Hair follicle dermal papilla cell (primary cell): ENCODE measurements around a stretch of chr22.

GRCh38 chr22:41560042-41560678, 650 bp upstream of the CSDC2 start:
- CAGE, long polyA plus RNA, result no peak

DNA sequence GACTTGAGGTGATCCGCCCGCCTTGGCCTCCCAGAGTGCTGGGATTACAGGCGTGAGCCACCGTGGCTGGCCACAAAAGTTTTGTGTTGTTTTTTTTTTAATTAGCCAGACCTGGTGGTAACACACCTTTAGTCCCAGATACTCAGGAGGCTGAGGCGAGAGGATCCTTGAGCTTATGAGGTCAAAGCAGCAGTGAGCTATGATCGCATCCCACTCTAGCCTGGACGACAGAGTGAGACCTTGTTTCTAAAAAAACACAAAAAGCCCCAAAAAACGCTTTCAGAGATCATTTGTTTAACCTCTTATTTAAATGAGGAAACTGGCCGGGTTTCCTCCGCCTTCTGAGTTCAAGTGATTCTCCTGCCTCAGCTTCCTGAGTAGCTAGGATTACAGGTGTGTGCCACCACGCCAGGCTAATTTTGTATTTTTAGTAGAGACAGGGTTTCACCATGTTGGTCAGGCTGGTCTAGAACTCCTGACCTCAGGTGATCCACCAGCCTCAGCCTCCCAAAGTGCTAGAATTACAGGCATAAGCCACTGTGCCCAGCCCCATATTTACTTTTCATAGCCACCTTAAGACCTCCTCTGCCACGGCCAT, 47.1 kb upstream of the CCDC134 start:
- CAGE, long polyA plus RNA, result no peak

DNA sequence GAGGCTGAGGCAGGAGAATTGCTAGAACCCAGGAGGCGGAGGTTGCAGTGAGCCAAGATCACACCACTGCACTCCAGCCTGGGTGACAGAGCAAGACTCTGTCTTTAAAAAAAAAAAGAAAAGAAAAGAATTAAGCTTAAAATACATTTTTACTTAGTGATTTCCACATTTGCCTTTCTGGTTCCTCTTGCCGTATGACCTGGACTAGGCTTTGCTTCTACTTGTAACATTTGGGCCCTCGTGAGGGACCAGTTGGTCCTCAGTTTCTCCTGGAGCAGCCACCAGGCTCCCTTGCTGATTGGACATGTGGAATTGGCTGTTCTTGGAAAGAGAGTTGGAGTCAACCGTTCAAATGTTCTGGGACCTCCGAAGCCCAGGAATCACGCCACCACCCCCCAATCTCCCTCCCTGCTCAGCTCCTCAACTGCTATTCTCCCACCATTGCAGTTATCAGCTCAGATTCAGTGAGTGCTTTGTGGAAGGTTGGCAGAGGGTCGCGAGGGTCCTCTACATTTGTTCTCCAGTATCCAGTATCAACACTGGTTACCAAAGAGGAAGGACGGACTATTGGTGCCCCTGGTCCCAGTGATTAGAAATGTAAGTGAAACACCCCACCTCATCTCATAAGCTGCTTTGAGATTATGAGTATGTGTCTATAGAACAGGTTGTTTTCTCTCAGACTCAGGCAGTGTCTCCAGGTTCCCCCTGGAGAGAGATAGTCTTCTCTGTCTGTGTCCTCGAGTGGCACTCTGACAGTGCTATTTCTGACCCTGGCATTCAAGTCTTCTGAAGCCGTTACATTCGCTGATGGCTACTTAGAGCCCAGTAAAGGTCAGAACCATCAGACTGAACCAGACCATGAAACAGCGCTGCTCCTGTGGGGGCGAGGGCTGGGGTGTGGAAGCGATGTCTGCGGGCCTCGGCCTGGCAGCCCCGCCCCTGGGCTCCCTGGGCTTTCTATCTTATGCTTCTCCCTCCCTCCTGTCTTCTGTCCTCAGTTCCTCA, 23.8 kb downstream of the SHISA8 start:
- CAGE, long polyA plus RNA, result no peak

DNA sequence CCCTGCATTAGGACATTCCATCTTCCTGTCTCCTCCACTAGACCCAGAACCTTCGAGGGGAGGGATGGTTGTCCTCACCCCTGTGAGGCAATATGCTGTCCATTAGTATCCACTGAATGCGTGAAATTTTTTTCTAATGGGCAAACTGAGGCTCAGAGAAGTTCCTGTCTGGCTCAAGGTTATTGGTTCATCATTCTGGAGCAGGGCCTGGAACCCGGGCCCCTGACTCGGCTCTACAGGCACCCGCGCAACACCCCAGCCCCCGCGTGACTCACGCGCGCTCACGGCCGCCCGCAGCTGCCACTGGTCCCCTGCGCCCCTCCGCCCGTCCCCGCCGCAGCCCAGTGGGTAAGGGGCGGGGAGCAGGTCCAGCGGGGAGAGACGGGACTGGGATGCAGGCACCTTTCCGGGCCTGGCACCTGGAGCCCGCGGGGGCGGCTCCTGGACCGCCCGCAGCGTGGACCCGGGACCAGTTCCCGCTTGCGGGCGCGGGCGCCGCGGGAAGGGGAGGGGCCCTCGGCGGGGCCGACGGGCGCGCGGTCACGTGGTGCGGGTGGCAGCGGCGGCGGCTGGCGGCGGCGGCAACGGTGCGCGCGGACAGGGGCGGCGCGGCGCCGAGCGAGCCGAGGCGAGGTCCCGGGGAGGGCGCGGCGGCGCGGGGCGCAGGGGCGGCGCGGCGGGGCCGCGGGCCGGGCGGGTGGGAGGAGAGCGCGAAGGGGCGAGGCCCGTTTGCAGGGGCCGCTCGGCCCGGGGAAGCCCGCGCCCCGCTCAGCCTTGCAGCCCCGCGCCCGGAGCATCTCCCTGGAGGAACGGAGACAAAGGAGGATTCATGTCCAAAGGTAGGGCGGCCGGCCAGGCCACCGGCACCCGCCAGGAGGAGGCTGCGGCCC, 7.2 kb downstream of the SEPTIN3 start:
- CAGE, long polyA plus RNA, result no peak

DNA sequence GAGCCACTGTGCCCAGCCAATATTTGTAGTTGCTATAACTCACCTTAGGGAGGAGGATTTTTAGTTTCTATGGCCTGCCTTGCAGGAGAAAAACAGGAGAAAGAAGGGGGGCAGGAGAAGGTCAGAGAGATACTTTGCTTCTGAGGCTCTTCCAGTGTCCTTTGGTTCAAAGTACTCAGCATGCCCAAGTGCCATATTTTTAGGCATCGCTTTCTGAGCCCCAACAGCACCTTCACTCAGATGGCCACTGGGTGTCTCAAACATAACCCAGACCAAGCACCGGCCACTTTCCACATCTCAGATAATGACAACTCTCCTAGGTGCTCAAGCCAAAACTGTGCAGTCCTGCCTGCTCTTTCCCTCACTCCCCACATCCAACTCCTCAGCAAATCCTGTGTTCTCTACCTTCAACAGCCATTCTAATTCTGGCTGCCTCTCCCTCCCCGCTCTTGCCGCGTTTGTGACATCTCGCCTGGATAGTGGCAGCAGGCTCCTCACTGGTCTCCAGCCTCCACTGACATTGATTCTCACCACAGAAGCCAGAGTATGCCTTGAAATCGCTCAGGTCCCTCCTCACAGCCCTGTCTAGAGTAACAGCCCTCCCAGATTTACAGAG, 1.5 kb upstream of the PHETA2 start:
- CAGE, long polyA plus RNA, result no peak

- CAGE, long polyA plus RNA, result no peak
Observed at GRCh38 chr22:42090858-42091329, 322 bp upstream of the NDUFA6 start.

DNA sequence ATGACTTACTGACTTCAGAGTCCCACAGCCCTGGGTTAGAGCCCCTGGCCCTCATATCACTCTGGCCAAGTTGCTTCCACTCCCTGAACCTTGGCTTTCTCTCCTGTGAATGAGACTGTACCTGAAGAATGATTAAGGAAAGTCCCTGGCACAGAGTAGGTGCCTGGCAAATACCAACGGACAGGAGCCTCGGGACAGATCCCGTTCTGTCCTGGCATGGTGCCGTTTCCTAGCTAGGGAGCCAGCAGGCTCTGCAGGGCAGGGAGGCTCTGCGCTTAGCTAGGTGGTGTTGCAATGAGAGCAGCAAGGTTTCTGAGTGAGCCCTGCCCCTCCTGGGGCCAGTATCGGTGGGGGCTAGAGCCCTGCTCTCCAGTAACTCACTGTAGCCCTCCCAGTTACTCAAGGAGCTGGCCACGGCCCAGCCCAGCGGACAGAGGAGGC, 74.6 kb downstream of the NFAM1 start:
- CAGE, long polyA plus RNA, result no peak

- CAGE, long polyA plus RNA, result no peak
Observed at GRCh38 chr22:42365143-42365908, 66.9 kb downstream of the NFAM1 start.

- CAGE, long polyA plus RNA, result no peak
Observed at GRCh38 chr22:42627993-42628519, 12.3 kb downstream of the ATP5MGL start.

- CAGE, long polyA plus RNA, result no peak
Observed at GRCh38 chr22:42645797-42646542, 3.2 kb downstream of the CYB5R3 start.

DNA sequence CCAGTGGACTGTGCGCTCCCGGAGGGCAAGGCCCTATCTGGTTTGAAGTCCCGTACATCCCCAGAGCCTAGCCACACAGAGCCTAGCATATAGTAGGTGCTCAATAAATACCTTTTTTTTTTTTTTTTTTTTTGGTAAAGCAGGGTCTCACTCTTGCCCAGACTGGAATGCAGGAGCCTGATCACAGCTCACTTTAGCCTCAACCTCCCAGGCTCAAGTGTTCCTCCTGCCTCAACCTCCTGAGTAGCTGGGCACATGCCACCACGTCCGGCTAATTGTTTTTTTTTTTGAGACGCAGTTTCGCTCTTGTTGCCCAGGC, 700 bp upstream of the CYB5R3 start:
- CAGE, long polyA plus RNA, result no peak

- CAGE, long polyA plus RNA, result no peak
Observed at GRCh38 chr22:42696999-42698029, 23.4 kb downstream of the A4GALT start.

DNA sequence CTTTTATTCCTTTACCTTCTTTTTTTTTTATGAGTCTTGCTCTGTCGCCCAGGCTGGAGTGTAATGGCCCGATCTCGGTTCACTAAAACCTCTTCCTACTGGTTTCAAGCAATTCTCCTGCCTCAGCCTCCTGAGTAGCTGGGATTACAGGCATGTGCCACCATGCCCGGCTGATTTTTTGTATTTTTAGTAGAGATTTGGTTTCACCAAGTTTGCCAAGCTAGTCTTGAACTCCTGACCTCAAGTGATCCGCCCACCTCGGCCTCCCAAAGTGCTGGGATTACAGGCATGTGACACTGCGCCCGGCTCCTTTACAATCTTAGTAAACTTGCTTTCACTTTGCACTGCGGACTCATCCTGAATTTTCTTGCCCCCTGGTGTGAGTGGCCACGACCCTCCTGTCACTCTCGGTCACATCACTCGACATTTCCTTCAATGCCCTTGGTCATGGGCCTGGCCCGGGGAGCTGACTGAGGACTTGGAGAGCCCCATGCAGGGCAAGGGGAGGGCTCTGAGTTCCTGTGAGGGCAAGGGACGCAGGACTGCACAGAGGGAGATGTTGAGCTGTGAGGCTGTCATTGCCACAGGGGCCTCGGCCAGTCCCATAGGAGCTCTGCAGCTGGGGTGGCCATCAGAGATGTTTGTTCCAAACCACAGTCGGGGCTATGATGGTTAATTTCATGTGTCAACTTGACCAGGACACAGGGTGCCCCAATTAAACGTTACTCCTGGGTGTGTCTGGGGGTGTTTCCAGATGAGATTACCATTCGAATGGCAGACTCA, 21.4 kb downstream of the A4GALT start:
- CAGE, long polyA plus RNA, result no peak

GRCh38 chr22:42776323-42777494, 56.0 kb upstream of the A4GALT start:
- CAGE, long polyA plus RNA, result no peak

GRCh38 chr22:42791615-42792128, 65.4 kb downstream of the ARFGAP3 start:
- CAGE, long polyA plus RNA, result no peak

DNA sequence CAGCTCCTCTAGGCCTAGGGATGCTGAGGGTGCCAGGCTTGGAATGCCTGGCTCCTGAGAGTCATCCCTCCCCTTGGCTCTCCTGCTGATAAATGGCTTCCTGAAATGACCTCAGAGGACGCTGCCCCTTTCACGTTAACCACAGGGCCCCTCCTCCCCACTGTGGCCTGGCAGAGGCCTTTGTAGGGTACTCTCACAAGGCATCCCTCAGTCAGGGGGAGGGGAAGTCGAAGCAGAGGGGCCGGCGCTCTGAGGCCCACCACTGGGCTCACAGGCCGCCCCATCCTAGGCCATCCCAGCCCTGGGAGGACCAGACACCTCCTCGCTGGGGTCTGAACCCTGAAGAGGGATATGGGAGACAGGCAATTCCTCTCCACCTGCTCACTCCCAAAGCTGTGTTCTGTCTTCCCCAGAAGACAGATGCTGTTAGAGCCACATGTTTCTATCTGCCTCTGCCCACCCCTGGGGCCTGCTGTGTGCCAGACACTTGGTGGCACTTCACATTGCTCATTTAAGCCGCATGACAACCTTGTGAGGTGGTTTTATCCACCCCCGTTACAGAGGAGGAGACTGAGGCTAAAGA, 50.9 kb downstream of the ARFGAP3 start:
- CAGE, long polyA plus RNA, result no peak

GRCh38 chr22:42856104-42856851, 795 bp downstream of the ARFGAP3 start:
- CAGE, long polyA plus RNA, result no peak

GRCh38 chr22:42857854-42858395, 852 bp upstream of the ARFGAP3 start:
- CAGE, long polyA plus RNA, result no peak

- CAGE, long polyA plus RNA, result no peak
Observed at GRCh38 chr22:42881901-42882731, 25.0 kb upstream of the ARFGAP3 start.

- CAGE, long polyA plus RNA, result no peak
Observed at GRCh38 chr22:42959438-42960100, 55.4 kb downstream of the PACSIN2 start.